ENCODE data around the gene CREB5.

DNA sequence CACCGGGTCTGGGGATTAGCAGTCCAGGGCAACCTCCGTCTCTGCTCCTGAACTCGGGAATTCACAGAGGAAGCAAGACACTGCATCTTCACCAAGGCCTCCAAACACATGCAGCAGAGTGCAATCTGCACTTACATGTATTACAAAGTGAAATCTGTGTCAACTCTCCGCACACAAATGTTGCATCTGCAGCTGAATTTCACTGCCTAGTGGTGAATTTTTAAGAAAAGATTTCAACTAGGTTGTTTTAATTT is 6.0 kb downstream of the HOXA13 start:
- PRO-cap, result no peak

DNA sequence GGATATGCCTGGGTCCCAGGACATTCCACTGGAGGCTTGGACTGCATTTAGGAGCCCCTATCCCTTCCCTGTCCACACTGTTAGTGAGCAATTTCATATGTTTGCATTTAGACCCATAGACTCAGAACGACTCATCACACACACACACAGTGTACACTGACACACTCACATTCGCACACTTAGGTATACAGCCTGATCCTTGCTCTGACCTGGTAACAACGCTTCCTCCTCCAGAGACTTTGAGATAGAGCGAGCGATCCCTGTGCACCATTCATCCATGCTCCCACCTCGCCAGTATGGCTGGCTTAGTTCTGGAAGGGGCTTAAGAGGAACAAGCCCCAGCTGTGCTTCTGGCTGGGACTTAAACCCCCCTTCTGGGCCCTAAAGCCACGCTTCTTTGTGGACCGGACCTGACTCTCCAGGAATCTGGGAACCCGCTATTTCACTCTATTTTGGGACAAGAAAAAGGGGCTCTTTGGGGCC is 899 bp upstream of the HOXA13 start:
- PRO-cap, result no peak

DNA sequence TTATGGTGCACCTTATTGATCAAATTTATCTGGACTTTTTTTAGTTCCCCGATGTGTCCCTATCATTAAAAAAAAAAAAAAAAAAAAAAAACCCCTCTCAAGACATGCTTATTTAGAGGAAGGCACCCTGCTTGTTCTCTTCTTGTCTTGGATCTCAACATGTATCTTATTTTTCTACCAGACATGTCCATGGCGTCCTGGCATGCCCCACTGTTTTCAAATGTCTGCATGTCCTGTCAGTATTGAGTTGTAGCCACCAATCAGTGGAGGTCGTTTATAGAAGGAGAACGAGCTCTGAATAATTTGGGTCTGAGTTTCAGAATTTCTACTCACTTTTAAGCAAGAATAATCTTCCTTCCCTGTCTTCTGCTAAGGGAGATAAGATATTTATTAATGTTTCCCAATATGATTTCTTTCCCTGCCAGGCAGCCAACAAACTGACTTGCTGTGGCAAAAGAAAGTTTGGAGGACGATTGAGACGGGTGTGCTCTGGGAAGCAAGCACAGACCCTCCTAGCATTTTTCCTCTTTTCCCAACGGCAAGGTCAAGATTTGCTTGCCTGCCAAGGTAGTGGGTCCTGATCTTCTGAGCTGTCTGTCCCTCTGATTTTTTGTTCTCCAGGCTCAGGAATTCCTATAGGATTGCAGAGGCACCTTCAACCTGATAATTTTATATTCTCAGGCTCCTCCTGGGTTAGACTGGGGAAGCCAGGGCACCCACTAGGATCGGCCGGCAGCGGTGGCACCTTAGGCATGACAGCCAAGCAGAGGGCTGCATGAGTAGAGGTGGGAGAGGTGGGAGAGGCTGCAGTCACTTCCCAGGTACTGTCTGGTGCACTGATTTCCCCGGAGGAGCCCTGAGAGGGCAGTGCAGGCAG is 3.1 kb upstream of the HOXA13 start:
- PRO-cap, result no peak

- PRO-cap, result no peak
Measured at GRCh38 chr7:27243774-27244205, 1.2 kb downstream of the EVX1 start.

GRCh38 chr7:27364164-27364867 is 121.7 kb downstream of the EVX1 start:
- PRO-cap, result no peak

GRCh38 chr7:27512894-27513138 is 149.9 kb downstream of the HIBADH start:
- PRO-cap, result no peak

DNA sequence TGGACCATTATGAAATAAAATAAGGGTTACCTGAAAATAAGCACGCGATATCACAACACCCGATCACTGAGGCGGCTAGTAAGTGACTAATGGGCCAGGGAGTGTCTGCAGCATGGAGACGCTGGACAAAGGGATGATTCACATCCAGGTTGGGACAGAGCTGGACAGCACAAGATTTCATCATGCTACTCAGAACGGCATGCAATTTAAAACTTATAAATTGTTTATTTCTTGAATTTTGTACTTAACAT is 15.6 kb downstream of the HIBADH start:
- PRO-cap, result no peak

GRCh38 chr7:27656926-27657339 is 5.8 kb downstream of the HIBADH start:
- PRO-cap, result no peak

DNA sequence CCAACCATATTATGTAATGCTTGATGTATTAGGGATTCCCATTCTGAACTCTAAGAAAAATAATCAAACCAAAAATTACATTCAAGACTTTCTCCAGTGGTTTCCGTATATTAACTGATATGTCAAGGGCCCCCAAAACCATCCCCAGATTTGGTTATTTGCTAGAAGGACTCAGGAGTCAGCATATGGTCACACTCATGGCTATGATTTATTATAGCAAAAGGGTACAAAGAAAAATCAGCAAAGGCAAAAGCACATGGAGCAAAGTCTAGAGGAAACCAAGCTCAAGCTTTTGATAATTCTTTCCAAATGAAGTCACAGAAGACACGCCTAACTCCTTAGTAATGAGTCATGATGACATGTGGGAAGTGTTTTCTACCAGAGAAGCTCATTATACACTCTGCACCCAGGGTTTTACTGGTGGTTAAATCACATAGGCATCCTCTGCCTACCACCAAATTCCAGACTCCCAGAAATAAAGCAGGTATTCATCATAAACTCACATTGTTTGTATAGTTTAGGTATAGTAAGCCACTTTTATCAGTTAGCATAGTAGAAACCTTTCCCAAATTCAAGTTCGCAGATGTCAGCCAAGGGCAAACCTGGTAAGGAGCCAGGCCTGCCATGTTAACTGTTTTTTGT is 15.2 kb upstream of the HIBADH start:
- PRO-cap, result no peak

- PRO-cap, result no peak
Measured at GRCh38 chr7:27735742-27736198, 4.2 kb upstream of the TAX1BP1 start.

GRCh38 chr7:27834206-27834927 is 94.4 kb downstream of the TAX1BP1 start:
- PRO-cap, result no peak

DNA sequence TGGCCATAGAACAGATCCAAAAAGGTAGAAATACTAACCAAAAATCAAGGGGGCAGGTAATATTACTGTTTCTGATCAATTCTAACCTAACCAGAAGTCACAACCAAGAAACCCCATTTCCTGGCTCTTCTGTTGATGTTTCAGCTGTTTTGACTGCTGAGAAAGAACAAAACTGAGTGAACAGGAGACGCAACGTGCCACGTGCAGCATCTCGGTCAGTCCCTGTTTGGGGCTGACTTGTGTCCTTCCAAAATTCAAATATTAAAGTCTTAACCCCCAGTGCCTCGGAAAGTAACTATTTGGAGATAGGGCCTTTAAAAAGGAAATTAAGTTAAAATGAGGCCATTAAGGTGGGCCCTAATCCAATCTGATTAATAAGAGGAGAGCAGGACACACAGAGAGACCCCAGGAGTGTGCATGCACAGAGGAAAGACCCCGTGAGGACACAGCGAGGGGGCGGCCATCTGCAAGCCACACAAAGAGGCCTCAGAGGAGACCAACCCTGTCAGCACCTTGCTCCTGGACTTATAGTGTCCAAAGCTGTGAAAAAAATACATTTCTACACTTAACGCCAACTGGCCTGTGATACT is 56.7 kb downstream of the JAZF1 start:
- PRO-cap, result no peak

DNA sequence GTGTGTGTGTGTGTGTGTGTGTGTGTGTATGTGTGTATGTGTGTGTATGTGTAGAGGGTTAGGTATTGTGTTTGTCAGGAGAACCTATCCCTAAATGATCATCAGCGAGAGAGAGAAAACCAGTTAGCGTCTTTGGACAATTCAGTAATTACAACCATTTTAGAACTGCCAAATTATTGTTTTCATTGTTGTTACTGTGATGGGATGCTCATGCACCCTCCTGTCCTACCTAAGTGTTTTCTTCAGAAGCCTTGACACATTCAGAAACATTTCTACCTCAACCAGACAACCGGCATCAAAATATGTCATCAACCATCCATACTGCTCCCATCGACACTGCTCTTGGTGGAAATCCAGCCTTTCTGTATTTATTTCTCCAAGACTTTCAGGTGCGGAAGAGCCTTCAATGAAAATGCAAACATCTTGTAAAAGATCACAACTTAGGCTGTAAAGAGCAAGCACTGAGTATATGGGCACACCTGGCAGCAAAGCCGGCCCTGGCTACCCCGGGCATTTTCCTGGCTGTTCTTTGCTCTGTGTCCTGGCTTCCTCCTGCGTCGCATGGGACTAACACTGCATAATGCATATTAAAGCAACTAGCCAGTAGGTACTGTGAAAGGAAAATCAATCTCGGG is 10.1 kb downstream of the JAZF1 start:
- PRO-cap, result no peak

DNA sequence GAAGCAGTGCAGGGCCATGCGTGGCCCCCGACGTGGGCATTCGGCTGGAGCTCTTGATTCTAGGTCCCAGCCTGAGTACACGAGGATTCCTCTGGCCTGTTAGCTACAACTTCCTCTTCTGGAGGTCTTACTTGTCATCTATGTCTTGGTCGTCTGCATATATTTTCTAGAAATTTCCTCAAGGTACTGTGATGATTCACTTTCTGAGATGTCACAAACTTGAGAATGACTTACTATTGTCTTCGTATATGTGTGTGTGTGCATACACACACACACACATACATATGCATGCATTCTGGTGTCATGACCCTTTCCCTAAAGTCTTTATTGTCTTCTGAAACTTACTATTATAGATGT is 59.3 kb upstream of the JAZF1 start:
- PRO-cap, result no peak

GRCh38 chr7:28412137-28412748 is at the start of gene CREB5:
Gene CREB5, plus strand, starts transcription at chr7:28412518.
- PRO-cap, result no peak

GRCh38 chr7:28621501-28621897 is 209.2 kb downstream of the CREB5 start:
- PRO-cap, result no peak

- PRO-cap, result no peak
Measured at GRCh38 chr7:28933289-28934009, 24.7 kb downstream of the TRIL start.

GRCh38 chr7:28957029-28957409 is 1.1 kb downstream of the TRIL start:
- PRO-cap, result no peak

DNA sequence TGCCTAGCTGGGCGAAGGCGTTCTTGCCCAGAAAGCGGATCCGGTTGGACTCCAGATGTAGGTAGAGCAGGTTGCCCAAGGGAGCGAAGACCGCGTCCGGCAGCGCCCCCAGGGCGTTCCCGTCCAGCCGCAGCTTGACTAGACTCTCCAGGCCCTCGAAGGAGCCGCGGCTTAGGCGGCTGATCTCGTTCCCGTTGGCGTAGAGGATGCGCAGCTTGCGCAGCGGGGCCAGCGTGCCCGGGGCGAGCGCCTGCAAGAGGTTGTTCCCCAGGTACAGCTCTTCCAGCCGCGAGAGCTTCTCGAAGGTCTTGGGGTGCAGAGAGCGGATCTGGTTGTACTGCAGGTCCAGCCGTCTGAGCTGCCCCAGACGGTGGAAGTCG is 703 bp downstream of the TRIL start:
- PRO-cap, result no peak

GRCh38 chr7:29091651-29092224 is 54.6 kb downstream of the CPVL start:
- PRO-cap, result no peak

All from type B pancreatic cell (in vitro differentiated cells).